GM12878 (cell line): ENCODE measurements around a stretch of chr3.

DNA sequence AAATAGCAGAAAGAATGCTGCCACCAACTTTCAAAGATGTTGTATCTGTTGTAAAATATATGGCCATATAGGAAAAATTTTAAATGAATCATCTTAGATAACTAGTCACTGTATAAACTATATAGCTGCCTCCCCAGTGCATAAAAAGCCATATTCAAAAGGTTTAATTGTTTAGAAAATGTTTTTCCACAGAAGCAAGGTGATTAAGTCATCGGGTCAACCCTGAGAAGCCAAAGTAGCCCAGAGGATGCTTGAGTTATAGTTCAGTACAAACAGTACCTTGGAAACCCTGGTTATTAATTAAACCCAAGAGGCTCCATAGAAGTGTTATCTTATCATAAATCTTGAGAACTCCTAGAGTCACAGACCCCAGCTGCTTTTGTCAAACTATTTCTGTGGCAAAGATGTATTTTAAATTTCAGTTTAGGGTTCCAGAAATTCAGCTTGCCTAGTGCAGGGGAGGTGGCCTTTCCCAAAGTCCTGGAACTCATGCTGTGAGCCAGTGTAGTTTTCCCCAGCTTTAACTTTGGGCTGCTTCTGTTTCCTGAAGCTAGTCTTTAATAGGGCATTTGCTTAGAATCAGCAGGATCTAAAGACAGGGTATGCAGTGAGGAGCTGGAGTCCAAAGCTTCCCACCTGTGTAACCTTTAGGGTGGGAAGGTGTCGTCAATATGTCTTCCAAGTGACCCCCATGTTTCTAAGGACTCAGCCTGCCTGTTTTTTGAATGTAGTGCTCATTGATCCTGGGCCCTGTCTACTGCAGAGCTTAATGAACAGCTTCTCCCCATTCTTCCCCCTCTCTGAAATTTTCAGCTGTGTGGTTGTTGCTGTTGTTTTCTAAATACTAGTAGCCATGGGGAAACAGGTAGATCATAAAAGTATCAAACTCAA lies 39.4 kb downstream of the MBNL1 start:
- RAMPAGE, long total RNA = no peak
- RRBS, 2 experiments = no CpG with 5 or more reads among the region's 2 CpGs
CAGE:
- cytosol, long polyA minus RNA = no peak
- cytosol, long polyA plus RNA = no peak
- long polyA plus RNA = no peak
- nucleolus, long total RNA = no peak
- nucleus, long polyA plus RNA = no peak
- nucleus, long total RNA = no peak

DNA sequence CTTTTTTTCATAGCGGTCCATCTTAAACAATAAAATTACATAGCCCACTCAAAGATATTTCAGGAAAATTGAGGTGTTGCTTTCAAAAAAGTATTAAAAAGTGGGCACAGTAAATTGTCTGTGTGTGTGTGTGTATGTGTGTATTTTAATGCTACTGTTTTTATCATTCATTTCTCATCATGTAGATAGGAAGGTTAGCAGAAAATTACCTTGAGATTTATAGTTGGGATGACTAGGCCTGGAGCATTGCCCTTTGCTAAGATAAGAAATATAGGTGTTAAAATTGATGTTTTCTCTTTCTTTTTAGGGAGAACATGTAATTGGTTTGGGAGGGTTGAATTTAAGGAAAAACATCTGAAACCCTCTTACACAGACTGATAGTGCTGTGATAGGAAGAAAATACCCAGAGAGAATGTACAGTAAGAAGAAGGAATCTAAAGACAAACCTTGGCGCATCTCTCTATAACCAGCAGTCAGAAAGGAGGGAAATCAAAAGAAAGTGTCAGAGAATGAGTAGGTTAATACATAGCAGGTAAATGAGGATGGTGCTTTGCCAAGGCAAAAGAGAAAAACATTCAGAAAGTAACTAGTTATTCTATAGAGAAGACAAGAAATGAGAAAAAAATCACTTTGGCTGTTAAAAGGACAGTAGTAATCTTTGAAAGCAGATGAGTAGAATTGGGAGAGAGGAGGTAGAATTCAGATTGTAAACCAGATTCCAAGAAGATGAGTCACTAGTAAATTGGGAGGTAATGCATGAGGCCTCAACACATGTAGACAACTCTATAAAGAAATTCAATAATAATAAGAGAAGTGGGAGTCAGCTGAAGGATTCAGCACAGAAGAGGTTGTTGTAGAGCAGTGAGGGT lies 81.1 kb downstream of the MBNL1 start:
- RAMPAGE, long total RNA = no peak
- RRBS, 2 experiments = no CpG with 5 or more reads among the region's 2 CpGs
CAGE:
- cytosol, long polyA minus RNA = no peak
- cytosol, long polyA plus RNA = no peak
- long polyA plus RNA = no peak
- nucleolus, long total RNA = no peak
- nucleus, long polyA plus RNA = no peak
- nucleus, long total RNA = no peak

DNA sequence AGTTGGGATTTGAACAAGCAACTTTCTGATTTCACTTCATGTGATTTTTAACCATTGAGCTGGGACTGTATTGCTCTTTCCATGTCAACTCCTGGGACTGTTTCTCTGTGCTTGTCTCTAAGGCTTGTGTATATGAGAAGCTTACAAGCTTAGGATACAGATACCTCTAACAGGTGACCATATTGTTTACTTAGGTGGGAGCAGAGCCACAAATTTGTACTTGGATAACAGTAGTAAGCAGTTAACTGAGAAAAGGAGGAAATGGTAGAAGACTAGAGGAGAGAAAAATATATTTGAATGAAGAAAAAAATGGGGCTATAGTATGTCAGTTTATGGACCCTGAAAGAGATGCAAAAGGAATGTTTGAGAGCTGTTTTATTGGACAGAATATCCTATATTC lies 133.7 kb downstream of the MBNL1 start:
- RAMPAGE, long total RNA = no peak
CAGE:
- cytosol, long polyA minus RNA = no peak
- cytosol, long polyA plus RNA = no peak
- long polyA plus RNA = no peak
- nucleolus, long total RNA = no peak
- nucleus, long polyA plus RNA = no peak
- nucleus, long total RNA = no peak

DNA sequence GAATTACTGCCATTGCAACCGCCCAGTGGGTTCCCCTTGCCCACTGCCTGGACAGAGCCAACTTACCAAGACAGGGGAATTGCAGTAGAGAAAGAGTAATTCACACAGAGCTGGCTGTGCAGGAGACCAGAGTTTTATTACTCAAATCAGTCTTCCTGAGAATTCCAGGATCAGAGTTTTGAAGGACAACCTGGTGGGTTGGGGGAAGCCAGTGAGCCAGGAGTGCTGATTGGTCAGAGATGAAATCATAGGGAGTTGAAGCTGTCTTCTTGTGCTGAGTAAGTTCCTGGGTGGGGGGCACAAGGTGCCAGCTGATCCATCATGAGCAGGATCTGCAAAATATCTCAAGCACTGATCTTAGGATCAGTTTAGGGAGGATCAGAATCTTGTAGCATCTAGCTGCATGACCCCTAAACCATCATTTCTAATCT lies 230.7 kb upstream of the P2RY1 start:
- RAMPAGE, long total RNA = no peak
- RRBS, 2 experiments = no CpG with 5 or more reads among the region's 1 CpG
CAGE:
- cytosol, long polyA minus RNA = no peak
- cytosol, long polyA plus RNA = no peak
- long polyA plus RNA = no peak
- nucleolus, long total RNA = no peak
- nucleus, long polyA plus RNA = no peak
- nucleus, long total RNA = no peak

- RAMPAGE, long total RNA = no peak
- RRBS, 2 experiments = no CpG with 5 or more reads among the region's 5 CpGs
CAGE:
- cytosol, long polyA minus RNA = no peak
- cytosol, long polyA plus RNA = no peak
- long polyA plus RNA = no peak
- nucleolus, long total RNA = no peak
- nucleus, long polyA plus RNA = no peak
- nucleus, long total RNA = no peak
These were observed 35.2 kb downstream of the P2RY1 start for GRCh38 chr3:152870004-152870569.

GRCh38 chr3:153028173-153028938 lies 133.7 kb upstream of the RAP2B start:
- RAMPAGE, long total RNA = no peak
- RRBS, 2 experiments = no CpG with 5 or more reads among the region's 7 CpGs
CAGE:
- cytosol, long polyA minus RNA = no peak
- cytosol, long polyA plus RNA = no peak
- long polyA plus RNA = no peak
- nucleolus, long total RNA = no peak
- nucleus, long polyA plus RNA = no peak
- nucleus, long total RNA = no peak

GRCh38 chr3:153167447-153168459 lies 5.7 kb downstream of the RAP2B start:
- RAMPAGE, long total RNA = no peak
- RRBS, 2 experiments = no CpG with 5 or more reads among the region's 2 CpGs
CAGE:
- cytosol, long polyA minus RNA = no peak
- cytosol, long polyA plus RNA = no peak
- long polyA plus RNA = no peak
- nucleolus, long total RNA = no peak
- nucleus, long polyA plus RNA = no peak
- nucleus, long total RNA = no peak

DNA sequence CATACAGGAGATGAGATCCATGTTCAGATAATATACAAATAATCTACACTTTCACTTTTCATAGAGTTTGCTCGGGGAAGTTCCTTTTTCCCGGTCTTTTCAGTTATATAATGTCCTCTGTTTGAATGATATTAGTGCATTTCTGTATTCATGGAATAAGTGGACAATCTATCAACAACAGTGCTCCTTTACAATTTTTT lies 149.8 kb downstream of the RAP2B start:
- RAMPAGE, long total RNA = no peak
- RRBS, 2 experiments = no CpG with 5 or more reads among the region's 2 CpGs
CAGE:
- cytosol, long polyA minus RNA = no peak
- cytosol, long polyA plus RNA = no peak
- long polyA plus RNA = no peak
- nucleolus, long total RNA = no peak
- nucleus, long polyA plus RNA = no peak
- nucleus, long total RNA = no peak

DNA sequence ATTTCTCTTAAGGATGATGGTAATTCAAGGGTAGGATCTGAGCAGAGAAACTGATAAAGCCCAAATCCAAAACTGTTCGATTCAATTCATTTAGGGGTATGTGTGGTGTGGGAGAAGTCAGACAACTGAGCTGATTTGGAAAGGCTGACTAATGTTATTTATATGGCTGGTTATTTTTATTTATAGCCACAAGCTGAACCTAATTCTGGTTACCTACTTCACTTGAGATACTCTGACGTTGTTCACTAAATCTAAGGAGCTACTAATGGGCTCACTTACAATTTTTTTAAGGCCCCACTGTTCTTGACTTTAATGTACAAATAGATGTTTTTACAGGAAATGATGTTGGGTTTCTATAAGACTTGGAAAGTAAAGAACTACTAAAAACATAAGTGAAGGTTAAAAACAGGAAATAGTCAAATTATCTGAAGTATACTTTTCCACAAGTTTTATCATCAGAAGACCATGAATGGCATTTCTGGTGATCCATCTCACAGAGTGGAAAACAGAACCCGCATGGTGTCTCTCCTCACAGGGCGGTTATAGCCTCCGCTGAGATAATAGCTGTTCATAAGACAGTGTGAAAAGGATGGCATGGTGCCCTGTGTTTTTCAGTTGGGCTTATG lies 462.2 kb downstream of the RAP2B start:
- RAMPAGE, long total RNA = no peak
- RRBS, 2 experiments = no CpG with 5 or more reads among the region's 5 CpGs
CAGE:
- cytosol, long polyA minus RNA = no peak
- cytosol, long polyA plus RNA = no peak
- long polyA plus RNA = no peak
- nucleolus, long total RNA = no peak
- nucleus, long polyA plus RNA = no peak
- nucleus, long total RNA = no peak

- RAMPAGE, long total RNA = no peak
- RRBS, 2 experiments = no CpG with 5 or more reads among the region's 8 CpGs
CAGE:
- cytosol, long polyA minus RNA = no peak
- cytosol, long polyA plus RNA = no peak
- long polyA plus RNA = no peak
- nucleolus, long total RNA = no peak
- nucleus, long polyA plus RNA = no peak
- nucleus, long total RNA = no peak
These were observed 478.7 kb downstream of the RAP2B start for GRCh38 chr3:153640531-153641387.

- RAMPAGE, long total RNA = no peak
- RRBS, 2 experiments = no CpG with 5 or more reads among the region's 3 CpGs
CAGE:
- cytosol, long polyA minus RNA = no peak
- cytosol, long polyA plus RNA = no peak
- long polyA plus RNA = no peak
- nucleolus, long total RNA = no peak
- nucleus, long polyA plus RNA = no peak
- nucleus, long total RNA = no peak
These were observed 4.7 kb downstream of the ARHGEF26 start for GRCh38 chr3:154125694-154126545.

- RAMPAGE, long total RNA = no peak
- RRBS, 2 experiments = no CpG with 5 or more reads among the region's 4 CpGs
CAGE:
- cytosol, long polyA minus RNA = no peak
- cytosol, long polyA plus RNA = no peak
- long polyA plus RNA = no peak
- nucleolus, long total RNA = no peak
- nucleus, long polyA plus RNA = no peak
- nucleus, long total RNA = no peak
These were observed 90.9 kb downstream of the PLCH1 start for GRCh38 chr3:155653641-155654655.

GRCh38 chr3:155676148-155676675 lies 68.7 kb downstream of the PLCH1 start:
- RAMPAGE, long total RNA = no peak
- RRBS, 2 experiments = no CpG with 5 or more reads among the region's 11 CpGs
CAGE:
- cytosol, long polyA minus RNA = no peak
- cytosol, long polyA plus RNA = no peak
- long polyA plus RNA = no peak
- nucleolus, long total RNA = no peak
- nucleus, long polyA plus RNA = no peak
- nucleus, long total RNA = no peak

- RAMPAGE, long total RNA = no peak
- RRBS, 2 experiments = 2% methylated on average over 5 of the region's 9 CpGs; no CpG with 5 or more reads in 1 of the 2 experiments
CAGE:
- cytosol, long polyA minus RNA = no peak
- cytosol, long polyA plus RNA = no peak
- long polyA plus RNA = no peak
- nucleolus, long total RNA = no peak
- nucleus, long polyA plus RNA = no peak
- nucleus, long total RNA = no peak
These were observed 605 bp downstream of the SLC33A1 start for GRCh38 chr3:155853731-155853912.

DNA sequence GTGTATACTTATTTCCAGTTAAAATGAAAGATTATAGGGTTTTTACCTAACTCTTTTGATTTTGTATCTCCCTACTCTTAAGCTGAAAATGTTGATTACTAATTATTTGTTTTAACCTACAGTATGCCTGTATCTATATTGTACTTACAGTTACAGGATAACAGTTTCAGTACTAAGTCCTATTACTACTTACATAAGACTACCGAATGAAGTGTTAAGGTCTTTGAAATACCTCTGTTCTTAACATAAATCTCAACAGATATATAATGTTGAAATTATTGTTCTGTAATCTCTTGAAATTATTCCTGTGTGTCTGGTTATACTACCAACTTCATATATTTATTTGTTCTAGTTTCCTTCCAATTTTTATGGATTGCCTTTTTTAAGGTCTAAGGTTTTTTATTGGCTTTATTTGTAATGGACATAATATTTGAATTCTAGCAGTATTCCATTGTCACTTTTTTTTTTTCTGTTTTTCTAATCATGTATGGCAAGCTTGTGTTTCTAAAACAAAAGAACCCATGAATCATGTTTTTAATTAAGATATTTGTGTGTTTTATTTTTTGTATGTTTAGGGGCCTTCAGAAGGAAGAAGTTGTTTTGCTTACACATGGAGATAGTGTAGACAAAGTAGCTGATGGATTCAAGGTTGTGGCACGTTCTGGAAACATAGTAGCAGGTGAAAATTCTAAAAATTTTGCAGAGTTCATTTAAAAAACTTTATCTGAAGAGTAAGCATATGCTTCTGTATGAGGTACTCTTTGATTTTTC lies 35.3 kb downstream of the GMPS start:
- RAMPAGE, long total RNA = no peak
- RRBS, 2 experiments = no CpG with 5 or more reads among the region's 2 CpGs
CAGE:
- cytosol, long polyA minus RNA = no peak
- cytosol, long polyA plus RNA = no peak
- long polyA plus RNA = no peak
- nucleolus, long total RNA = no peak
- nucleus, long polyA plus RNA = no peak
- nucleus, long total RNA = no peak

- RAMPAGE, long total RNA = no peak
- RRBS, 2 experiments = no CpG with 5 or more reads among the region's 1 CpG
CAGE:
- cytosol, long polyA minus RNA = no peak
- cytosol, long polyA plus RNA = no peak
- long polyA plus RNA = no peak
- nucleolus, long total RNA = no peak
- nucleus, long polyA plus RNA = no peak
- nucleus, long total RNA = no peak
These were observed 37.2 kb downstream of the GMPS start for GRCh38 chr3:155907544-155908197.

GRCh38 chr3:156665411-156665800 lies 9.0 kb upstream of the TIPARP start:
- RAMPAGE, long total RNA = no peak
- RRBS, 2 experiments = no CpG with 5 or more reads among the region's 2 CpGs
CAGE:
- cytosol, long polyA minus RNA = no peak
- cytosol, long polyA plus RNA = no peak
- long polyA plus RNA = no peak
- nucleolus, long total RNA = no peak
- nucleus, long polyA plus RNA = no peak
- nucleus, long total RNA = no peak

DNA sequence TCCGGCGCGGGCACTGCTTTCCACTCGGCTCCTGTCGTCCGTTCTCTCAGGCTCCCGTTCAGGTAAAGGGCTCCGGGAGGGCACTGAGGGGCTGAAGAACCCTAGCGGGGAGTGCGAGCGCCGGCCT lies 208 bp downstream of the TIPARP start:
- RAMPAGE, long total RNA = no peak
- RRBS, 2 experiments = under 1 to 1% methylated on average over 12 of the region's 12 CpGs
CAGE:
- cytosol, long polyA minus RNA = no peak
- cytosol, long polyA plus RNA = no peak
- long polyA plus RNA = no peak
- nucleolus, long total RNA = no peak
- nucleus, long polyA plus RNA = no peak
- nucleus, long total RNA = no peak

- RAMPAGE, long total RNA = no peak
- RRBS, 2 experiments = no CpG with 5 or more reads among the region's 3 CpGs
CAGE:
- cytosol, long polyA minus RNA = no peak
- cytosol, long polyA plus RNA = no peak
- long polyA plus RNA = no peak
- nucleolus, long total RNA = no peak
- nucleus, long polyA plus RNA = no peak
- nucleus, long total RNA = no peak
These were observed 27.2 kb downstream of the TIPARP start for GRCh38 chr3:156701489-156702019.

- RAMPAGE, long total RNA = no peak
- RRBS, 2 experiments = no CpG with 5 or more reads among the region's 14 CpGs
CAGE:
- cytosol, long polyA minus RNA = no peak
- cytosol, long polyA plus RNA = no peak
- long polyA plus RNA = no peak
- nucleolus, long total RNA = no peak
- nucleus, long polyA plus RNA = no peak
- nucleus, long total RNA = no peak
These were observed 74.8 kb upstream of the LEKR1 start for GRCh38 chr3:156751230-156751879.